LHCN-M2 (cell line): Measurements from ENCODE around the gene KCNG3.

DNA sequence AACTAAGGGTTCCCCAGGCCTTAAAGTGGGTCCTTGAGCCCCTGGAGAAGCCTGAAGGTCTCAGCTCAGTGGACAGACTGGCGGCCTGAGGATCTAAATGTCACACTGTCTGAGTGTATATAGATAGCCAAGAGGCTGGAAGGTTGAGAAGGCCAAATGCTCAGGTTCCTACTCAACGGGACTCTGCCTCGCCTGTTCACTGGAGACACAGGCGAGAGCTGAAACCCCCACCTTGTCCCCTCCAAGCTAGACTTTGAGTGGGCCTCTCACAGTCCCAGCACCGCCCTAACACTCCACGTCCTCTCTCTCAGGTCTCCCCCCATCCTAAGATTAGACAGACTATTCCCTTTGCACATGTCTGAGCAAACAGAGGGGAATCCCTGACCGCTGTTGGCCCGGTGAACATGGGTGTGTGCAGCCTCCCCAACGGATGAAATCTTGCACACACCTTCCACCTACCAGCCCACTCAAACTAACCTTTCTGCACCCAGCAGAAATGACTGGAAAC is 1.7 kb downstream of the PKDCC start:
- RAMPAGE, long total RNA: no peak

DNA sequence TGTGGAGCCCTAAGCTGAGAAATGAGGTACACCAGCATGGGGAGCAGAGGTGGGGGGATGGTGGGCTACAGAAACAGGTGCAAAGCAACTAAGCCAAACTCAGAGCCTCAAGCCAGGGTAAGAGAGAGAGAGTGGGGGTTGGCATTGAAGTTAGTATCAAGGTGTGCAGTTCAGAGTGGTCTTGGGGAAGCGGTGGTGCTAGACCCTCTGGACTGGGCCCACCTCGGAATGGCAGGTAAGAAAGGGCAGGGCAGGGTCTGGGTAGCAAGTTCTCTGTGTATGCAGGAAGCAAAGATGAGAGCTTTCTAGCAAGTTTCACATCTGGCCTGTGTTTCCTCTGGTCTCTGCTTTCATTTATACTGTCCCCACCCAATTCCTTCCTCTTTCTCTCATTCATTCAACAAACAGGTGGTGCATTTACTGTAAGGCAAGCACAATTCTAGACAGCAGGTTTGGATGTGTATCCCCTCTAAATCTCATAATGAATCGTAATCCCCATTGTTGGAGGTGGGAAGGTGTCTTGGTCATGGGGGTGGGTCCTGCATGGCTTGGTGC is 51.6 kb downstream of the PKDCC start:
- RAMPAGE, long total RNA: no peak

DNA sequence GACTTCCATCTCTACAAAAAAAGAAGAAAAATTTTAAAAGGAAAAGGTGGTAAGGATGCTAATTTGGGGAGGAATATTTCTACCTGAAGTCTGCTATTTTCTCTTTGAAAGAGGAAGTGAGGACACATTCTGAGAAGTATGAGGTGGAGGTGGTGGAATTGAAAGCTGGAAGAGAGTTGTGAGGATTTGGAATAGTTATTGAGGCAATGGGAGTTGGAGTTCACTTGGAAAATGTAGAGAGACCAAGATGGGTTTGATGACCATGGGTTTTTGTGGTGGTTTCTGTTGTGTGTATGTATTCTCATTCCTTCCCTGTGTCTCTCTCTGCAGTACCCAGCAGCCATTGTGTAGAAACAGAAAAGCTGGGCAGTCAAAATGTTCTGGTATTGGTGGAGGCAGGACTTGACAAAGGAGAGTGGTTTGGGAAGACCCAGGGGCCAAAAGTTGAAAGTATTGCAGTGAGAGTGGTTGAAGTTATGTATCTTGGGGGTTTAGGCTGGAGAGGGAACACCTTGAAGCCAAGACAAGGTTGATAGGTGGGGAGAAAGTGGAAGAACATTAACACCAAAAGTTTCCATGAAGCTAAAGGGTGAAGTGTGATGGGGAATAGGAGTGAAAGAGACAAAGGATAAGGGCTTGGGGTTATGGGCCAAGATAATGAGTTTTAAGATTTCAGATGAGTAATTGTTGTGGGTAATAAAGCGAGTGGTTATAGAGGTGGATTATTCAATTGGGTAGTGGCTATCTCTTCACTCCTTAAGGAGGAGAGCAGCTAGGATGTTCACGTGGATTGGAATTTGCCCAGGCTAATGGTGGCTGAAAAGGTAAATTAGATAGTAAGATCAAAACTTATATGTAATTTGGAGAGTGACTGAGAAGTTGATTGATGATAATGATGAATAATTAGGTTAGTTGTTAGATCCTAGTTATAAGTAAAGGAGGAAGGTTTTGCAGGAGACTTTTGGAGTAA is 29.7 kb downstream of the EML4 start:
- RAMPAGE, long total RNA: no peak

GRCh38 chr2:42340367-42341191 is 20.4 kb downstream of the COX7A2L start:
- RAMPAGE, long total RNA: no peak

DNA sequence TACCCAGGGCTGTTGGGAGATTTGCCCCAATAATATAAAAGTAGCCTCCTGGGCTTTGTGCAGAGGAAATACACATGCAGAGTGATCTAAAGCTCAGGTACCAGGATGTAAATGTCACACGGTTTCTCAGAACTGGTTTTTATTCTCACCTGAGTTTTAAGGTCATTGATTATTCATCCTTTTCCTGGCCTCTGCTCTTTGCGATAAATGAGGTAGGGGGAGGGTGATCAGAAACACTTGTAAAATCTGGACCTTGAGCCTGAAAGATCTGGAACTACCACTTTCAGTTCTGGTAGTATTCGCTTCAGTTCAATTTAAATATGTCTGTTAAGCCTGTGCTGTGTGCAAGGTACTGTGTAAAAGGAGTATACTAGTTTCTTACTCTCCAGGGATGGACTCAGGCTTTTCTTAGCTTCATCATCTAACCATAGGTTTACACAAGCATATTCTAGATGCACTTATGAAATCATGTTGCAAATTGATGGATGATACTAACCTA is 935 bp upstream of the COX7A2L start:
- RAMPAGE, long total RNA: no peak

- RAMPAGE, long total RNA: no peak
Observed at GRCh38 chr2:42492448-42493520, 998 bp downstream of the KCNG3 start.

- RAMPAGE, long total RNA: no peak
Observed at GRCh38 chr2:42493895-42494401, at the start of gene KCNG3. TSS of gene KCNG3 (minus strand) at chr2:42493982.

GRCh38 chr2:42494402-42495501 is 970 bp upstream of the KCNG3 start:
- RAMPAGE, long total RNA: no peak

DNA sequence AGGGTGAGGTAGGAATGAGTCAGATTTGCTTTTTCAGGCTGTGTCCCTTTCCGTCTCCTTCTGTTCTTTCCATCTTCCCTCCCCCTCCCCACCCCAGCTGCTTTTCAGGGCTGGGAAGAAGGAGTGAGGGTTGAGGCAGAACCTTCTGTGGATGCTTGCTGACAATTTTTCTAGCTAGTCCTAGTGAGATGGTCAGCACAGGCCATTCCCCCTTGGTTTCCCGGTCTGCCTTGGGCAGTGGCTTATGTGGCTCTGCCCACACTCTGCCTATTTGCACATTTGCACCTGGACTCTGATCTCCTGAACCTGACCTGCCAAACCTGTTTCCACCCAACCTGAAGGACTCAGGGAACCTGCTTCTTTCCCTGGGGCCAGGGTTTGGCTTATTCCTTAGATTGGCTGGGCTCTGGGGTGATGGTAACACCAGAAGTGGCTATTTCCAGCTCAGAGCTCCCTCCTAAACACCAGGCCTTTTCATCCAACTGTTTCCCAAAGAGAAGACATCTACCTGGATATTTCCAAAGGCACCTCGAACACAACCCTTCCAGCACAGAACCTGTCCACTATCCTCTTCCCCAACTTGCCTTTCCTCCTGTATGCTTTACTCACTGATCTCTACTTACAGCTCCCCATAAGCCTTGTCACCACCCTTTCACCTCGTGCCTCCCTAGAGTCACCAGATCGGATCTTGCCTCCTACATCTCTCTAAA is 5.9 kb upstream of the MTA3 start:
- RAMPAGE, long total RNA: no peak

GRCh38 chr2:42794258-42794907 is 2.0 kb upstream of the HAAO start:
- RAMPAGE, long total RNA: no peak

DNA sequence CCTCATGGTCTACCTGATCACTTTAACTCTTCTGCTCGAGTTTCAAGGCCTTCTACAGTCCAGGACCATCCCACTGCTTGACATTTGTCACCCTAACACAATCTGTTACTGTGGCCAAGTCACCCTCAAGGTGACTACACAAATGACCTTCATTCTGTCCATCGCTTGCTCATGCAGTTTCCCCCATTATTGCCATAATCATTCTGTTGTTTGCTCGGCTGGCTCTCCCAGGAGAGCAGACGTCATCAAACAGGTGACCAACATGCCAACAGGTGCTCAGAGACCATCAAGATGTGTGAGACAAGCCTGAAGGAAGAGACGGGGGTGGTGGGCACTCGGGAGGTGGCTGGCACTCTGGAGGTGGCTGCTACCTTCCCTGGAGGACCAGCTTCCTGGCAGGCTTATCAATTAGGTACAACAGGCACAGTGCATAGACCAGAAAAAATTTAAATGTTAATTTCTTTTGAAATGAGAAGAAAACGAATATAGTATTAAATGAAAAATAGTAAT is 16.7 kb upstream of the HAAO start:
- RAMPAGE, long total RNA: no peak

GRCh38 chr2:42809525-42809763 is 17.1 kb upstream of the HAAO start:
- RAMPAGE, long total RNA: no peak

GRCh38 chr2:42905558-42906218 is 113.3 kb upstream of the HAAO start:
- RAMPAGE, long total RNA: no peak

DNA sequence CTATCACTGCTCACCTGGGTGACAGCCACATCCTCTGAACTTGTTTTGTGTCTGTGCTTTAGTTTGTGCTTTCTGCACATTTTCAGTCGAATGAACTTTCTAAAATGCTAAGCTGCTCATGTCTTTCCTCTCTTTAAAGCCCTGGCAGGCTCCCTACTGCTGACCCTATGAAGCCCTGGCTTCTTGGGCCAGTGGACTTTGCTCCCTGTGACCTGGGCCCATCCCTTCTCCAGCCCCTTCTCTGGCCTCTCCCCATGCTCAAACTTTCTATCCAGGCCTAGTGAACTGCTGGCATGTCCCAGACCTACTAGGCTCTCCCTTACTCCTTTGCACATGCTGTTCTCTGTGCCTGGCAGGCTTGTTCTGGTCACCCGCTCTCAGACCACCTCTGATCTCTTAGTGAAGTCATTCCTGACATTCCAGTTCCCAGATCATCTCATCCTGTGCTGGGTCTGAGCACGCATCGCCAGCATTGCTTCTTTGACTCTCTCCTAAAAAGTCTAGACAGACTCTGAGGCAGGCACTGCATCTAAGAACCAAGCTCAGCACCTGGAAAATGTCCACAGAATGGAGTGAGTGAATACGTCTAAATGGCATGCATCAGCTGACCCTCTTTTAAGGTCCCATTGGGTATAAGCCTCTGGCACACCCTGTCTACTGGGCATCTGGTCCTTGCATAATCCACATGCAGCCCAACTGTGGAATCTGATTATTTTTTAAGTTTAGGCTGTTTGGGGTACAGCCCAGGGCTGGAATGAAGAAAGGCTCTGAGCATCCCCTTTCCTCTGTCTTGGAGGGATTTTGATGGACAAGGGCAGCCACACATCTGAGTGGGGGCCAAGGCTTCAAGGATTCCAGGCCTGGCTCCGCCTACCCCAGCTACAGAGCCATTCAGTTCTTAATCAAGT is 130.5 kb upstream of the HAAO start:
- RAMPAGE, long total RNA: no peak

GRCh38 chr2:42931453-42931860 is 139.1 kb upstream of the HAAO start:
- RAMPAGE, long total RNA: no peak

DNA sequence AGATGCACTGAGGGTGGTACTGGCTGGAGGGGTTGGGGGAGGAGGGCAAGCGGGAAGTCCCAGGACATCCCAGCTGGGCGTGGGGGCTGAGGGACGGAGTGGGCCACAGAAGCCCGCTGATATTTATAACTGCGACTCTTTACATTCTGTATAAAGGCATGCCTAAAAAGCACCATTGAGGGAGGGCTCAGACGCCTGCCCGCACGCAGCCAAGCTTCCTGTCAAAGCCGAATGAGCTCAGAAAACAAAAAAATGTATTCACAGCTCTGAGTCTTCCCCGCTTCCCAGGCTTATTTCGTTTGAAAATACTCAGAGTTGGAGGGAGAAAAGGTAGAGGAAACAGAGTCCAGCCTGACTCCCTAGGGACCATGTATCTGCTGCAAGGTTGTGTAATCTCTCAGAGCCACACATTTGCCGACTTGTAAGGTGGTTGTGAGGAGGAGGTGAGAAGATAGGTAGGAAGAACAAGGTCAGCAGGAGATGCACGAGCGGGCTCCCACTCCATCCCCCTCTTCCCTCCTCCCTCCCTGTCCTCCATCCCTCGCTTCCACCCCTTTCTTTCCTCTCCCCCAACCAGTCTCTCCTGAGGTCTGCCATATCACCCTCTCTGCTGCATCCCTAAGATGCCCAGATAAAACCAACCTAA is 170.2 kb upstream of the HAAO start:
- RAMPAGE, long total RNA: no peak

DNA sequence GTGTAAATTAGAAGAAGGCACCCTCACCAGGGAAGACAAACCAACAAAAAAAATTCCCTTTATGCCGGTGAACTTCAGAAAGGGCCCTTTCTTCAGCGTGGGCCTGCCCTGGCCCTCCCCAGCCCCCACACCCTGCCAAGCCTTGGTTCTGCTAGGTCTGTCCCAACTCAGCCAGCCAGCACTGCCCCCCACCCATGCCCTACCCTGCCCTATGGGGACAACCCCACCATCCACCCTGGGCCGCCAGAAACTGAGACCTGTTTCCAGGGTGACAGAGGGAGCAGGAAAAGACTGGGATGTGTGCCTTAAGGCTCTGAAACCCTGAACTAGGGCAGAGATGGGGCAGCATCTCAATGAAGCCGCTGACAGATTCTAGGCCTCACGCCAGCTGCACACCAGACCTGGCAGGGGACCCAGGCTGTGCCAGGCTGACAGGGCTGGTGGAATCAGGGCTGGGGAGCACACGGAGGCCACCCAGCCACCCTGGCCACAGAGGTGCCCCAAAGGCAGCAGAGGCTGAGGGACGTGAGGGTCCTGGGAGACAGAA is 169.5 kb downstream of the ZFP36L2 start:
- RAMPAGE, long total RNA: no peak

DNA sequence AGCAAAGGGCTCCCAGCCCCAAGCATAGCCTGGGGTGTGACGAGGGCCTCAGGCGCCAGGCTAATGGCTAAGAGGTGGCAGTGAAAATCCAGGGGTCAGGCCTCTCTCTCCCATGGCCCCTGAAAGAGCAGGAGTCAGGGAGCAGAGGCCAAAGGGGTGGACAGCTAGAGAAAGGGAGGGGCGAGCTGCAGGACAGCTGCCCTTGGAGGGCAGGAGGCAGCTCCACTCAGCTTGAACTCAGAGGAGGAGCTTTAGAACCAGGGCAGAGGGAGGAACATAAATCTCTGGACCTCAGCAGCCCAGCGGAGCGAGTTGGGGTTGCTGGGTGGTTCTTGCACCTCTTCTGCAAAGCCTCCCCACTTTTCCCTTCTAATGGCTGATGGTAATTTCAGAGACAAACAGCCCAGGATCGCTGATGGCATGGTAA is 155.2 kb downstream of the ZFP36L2 start:
- RAMPAGE, long total RNA: no peak

- RAMPAGE, long total RNA: no peak
Observed at GRCh38 chr2:43073187-43073895, 153.1 kb downstream of the ZFP36L2 start.

- RAMPAGE, long total RNA: no peak
Observed at GRCh38 chr2:43074877-43075693, 151.3 kb downstream of the ZFP36L2 start.